Mesenchymal stem cell of Wharton's jelly (primary cell): ENCODE measurements around a stretch of chr15.

DNA sequence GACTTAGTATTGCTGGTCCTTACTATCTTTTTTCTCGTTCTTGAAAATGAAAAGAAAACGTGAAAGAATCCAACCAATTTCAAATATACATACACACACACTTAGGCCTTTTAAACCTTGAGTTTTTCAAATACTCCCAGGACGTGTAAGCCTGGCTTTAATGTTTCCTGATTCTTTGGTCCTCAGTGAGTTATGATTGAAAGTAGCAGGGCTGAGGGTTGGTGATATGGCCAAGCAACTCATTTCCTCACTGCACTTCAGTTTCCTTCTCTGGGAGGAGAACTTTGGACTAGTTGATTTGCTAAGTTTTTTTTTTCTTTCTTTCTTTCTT is 34.6 kb downstream of the CHD2 start:
- CAGE, long polyA plus RNA = no peak

GRCh38 chr15:92949505-92950295 is 49.6 kb downstream of the CHD2 start:
- CAGE, long polyA plus RNA = no peak

DNA sequence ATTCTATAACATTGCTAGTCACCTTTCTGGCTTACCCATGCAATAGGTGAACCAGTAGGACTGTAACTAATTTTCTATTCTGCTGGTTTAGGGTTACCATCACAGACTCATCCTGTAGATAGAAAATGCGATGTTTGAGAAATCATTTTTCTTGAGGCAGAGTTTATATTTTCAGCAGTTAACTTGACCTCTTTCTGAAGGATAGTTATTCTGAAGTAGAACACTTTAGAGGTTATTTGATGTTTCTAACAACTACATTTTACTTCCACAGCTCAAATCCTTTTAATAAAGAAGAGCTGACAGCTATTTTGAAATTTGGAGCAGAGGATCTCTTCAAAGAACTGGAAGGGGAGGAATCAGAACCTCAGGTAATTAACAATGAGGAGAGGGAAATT is 80.4 kb downstream of the CHD2 start:
- CAGE, long polyA plus RNA = no peak

DNA sequence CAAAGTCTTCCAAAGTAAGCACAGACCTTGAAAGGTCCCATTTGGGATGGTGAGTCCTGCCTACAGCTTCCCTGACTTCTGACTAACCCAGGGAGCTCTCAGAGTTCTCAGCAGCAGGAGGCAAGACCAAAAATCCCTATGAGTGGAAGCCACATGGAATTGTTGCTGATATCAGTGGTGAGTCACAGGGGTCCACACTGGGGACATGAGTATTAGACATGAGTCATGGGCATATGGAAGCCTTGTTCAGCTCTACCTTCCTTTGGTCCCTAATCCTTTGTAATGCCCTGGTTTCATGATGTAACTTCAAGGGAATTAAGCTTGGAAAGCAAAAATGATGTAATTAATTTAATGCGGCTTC is 176.0 kb upstream of the RGMA start:
- CAGE, long polyA plus RNA = no peak

- CAGE, long polyA plus RNA = no peak
Observed at GRCh38 chr15:94229389-94230448, 1.6 kb upstream of the MCTP2 start.

GRCh38 chr15:94248135-94248719 is 16.9 kb downstream of the MCTP2 start:
- CAGE, long polyA plus RNA = no peak

- CAGE, long polyA plus RNA = no peak
Observed at GRCh38 chr15:94287597-94288187, 56.3 kb downstream of the MCTP2 start.

DNA sequence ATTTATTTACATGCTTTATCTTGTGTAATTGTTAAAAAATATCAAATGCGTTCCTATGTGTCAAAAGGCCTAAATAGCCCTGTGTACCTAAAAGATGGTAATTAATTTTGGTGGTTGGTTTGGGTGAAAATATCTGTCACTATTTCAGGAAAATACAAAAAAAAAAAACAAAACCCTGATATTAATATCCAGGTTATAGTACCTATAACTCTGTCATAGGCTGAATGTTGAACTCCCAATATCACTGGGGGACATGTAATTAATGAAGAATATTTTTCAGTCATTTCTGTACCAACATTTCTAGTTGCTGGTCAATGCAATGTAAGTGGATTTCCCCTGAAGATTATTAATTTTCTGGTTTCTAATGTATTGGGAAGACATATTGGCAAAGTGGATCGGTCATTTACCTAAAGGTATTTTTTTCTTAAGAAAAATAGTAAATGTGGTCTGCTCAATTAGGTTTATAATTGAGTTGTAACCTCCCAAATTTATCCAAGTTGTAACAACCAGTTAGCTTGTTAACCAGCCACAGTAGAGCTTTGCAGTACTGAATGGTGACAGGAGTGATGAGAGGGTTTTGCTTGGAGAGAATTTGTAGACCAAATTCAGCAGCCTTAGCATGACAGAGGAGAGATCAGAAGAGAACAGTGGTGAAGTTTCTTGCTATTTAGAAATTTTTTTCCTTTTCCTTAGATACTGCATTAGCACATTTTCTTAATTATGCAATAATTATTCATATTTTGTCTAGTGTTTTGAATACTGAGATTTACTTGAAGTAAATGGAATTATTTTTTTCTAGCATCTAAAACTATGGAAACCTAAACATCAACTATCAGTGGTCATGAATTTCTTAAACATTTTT is 112.8 kb downstream of the MCTP2 start:
- CAGE, long polyA plus RNA = no peak

- CAGE, long polyA plus RNA = no peak
Observed at GRCh38 chr15:94856103-94857029, 625.0 kb downstream of the MCTP2 start.

DNA sequence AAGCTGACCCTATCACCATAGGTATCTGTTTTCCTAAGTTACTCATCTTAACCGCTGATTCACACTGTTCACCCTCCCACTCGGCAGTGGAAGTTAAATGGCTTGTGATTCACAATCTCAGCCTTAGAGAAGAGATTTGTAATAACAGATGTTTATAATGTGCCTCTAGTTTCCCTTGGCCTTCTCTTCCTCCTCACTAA is 931.6 kb downstream of the MCTP2 start:
- CAGE, long polyA plus RNA = no peak

- CAGE, long polyA plus RNA = no peak
Observed at GRCh38 chr15:95174271-95174866, 943.0 kb downstream of the MCTP2 start.

DNA sequence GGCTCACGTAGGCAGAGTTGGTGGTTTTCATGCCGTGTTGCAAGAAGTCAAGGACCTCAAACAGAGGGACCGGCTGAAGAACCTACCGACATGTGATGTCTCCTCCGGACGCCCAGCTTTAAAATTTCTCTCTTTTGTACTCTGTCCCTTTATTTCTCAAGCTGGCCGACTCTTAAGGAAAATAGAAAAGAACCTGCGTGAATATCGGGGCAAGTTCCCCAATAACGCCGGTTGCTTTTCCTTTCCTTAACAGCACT is 964.5 kb downstream of the MCTP2 start:
- CAGE, long polyA plus RNA = no peak

DNA sequence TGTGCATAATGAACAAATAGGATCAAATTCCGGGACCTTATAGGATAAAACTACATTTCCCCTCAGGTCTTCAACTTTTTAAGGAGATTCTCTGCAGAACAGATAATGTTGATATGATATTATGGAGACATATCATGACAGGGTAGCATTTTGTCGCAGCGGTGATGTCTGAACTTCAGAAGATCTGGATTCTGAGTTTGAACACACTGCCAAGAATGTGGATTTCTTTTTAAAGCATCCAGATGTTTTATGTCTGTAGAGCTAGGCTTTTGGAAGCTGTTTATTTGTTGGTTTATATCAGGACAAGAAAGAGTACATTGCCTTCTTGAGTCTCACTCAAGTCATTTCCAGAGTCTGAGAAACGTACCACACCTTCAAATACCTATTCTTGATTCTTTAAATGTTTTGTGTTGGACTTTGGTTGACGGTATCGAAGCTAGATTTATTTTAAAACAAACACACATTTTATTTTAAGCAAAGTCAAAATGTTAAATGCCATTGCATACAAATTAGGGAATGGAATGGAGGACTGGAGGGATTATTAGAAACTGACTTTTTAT is 1047.6 kb downstream of the MCTP2 start:
- CAGE, long polyA plus RNA = no peak

DNA sequence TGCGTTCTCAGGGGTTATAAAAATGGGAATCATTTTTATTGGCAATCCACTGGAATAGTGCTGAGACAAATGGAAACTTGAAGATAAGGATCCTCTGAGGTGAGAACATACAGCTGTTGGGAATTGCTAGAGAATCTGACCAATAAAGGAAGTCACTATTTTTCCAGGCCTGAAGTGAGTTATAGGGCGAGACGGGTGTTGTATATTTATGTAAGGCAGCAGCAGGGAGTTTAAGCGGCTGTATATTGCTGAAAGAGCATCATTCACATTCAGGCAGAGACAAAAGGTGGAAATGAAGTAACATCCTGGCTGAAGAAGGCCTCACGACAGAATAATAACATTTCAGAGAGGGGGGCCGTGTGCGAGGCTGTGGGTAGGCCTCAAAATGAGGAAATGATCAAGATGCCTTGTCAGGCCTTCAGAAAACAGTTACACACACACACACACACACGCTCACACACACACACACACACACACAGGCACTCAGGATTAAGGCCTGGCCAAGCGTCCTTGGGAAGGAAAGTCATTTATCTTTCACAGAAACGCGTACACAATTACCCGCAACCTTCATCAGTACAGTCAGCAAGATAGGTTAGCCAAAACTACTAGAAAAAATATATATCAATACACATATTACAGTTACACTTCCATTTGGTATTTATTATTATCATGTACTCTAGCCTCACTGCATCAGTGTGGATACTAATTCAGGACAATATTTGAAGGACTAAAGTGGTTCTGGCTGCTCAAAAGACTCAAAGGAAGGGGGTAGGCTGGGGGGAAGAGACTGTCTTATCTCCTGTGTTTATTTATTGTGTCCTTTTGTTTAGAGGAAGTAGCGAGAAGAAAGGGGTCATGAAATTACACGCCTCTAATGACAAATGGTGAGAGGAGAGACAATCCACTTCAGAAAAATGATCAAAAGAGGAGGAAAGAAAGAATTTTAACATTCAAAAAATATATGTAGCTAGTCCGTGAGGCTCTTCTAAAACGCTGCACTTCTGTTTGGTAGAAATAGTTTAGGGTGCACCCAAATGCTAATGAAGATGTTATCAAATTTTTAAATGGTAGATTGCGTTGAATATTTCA is 964.6 kb upstream of the NR2F2 start:
- CAGE, long polyA plus RNA = no peak

DNA sequence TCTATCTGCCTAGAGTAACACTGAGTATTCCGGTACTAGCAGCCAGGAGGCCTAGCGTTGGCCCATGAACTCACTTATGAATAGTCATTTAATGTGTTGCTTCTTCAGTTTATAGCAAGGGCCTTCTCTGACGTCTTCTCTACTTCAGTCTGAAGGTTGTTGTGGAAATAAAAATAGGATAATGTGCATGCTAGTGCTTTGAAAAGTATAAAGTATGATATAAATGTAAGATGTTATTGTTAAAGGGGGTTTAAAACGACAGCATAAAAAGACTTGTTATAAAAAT is 851.1 kb upstream of the NR2F2 start:
- CAGE, long polyA plus RNA = no peak

DNA sequence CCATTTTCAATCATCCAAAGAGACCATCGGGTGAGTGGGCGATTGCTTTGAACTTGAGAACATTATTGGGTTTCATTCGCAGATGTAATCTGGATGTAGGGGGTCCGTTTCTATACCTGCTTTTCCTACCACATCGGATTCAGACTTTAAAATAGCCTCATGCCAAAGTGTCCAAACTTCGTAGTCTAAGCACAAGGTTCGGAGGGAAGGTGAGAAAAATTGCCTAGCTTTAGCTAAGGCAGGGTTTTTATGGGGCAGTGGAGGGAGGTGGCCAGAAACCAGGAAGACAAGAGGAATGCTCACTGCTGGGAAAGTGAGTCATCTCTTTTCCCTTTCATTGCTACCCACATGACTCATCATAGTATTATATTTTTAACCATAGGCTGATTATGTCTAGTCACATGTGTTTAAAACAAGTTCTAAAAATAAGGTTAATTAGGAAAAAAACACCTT is 773.1 kb upstream of the NR2F2 start:
- CAGE, long polyA plus RNA = no peak

DNA sequence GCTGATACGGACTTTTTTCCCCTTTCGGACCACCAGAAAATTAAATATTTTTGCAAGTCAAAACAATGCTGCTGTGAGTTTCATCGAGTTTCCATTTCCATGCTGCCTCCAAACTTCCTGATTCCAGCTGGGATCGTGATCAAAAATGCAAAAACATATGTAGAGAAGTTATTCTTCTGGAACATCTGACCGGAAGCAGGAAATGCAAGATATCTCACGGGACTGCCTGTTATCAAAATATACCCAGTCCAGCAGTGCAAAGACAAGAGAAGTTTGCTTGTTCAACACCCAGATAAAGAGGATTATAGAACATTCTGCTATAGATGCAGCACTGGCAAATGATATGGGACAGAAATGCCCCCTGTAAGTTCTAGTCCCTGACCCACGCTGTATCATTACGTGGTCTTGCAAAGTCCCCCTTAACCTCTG is 726.7 kb upstream of the NR2F2 start:
- CAGE, long polyA plus RNA = no peak

DNA sequence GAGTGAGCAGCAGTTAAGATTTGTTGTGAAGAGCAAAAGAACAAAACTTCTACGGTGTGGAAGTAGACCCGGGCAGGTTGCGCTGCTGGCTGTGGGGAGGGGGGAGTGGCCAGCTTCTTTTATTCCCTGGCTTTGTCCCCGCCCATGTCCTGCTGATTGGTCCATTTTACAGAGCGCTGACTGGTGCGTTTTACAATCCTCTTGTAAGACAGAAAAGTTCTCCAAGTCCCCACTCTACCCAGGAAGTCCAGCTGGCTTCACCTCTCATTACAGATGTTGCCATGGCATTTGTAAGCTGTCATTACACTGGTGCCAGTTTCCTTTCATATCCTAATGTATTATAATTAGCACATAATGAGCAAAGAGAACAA is 458.4 kb upstream of the NR2F2 start:
- CAGE, long polyA plus RNA = no peak

DNA sequence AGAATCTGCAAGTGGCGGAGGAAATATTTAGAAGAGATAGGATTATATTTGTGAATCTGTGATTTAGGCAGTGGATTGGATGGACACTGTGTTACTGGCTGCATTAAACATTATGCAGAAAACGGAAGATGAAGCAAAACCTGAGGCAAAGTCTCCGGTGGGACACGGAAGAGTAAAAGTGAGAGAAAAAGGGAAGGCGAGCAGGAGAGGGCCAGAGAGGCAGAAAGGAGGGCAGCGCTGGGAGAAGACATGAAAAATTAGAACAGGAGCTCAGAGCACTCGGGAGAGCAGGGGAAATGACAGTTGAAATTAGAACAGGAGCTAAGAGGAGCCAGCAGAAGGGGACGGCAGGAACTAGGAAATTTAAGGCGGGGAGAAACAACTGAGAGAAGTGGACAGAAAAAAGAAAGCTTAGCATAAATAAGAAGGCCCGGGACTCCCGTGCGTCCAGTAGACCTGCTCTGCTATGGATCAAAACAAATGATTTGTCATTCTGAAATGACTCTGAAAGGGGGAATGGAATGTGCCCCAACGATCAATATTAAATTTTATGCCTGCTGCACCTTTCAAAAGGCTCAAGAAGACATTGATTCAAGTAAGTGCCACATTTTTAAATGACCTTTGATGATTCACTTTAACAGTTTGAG is 340.1 kb upstream of the NR2F2 start:
- CAGE, long polyA plus RNA = no peak

- CAGE, long polyA plus RNA = no peak
Observed at GRCh38 chr15:96160252-96160844, 170.2 kb upstream of the NR2F2 start.